ENCODE data around the gene ELN.

GRCh38 chr7:73986100-73986878 lies 41.7 kb upstream of the ELN start:
- PRO-cap = bidirectional peak, plus-strand start at chr7:73986537, minus-strand start at chr7:73986433
- RAMPAGE, long total RNA, 2 experiments = no peak in any of the 2 experiments

DNA sequence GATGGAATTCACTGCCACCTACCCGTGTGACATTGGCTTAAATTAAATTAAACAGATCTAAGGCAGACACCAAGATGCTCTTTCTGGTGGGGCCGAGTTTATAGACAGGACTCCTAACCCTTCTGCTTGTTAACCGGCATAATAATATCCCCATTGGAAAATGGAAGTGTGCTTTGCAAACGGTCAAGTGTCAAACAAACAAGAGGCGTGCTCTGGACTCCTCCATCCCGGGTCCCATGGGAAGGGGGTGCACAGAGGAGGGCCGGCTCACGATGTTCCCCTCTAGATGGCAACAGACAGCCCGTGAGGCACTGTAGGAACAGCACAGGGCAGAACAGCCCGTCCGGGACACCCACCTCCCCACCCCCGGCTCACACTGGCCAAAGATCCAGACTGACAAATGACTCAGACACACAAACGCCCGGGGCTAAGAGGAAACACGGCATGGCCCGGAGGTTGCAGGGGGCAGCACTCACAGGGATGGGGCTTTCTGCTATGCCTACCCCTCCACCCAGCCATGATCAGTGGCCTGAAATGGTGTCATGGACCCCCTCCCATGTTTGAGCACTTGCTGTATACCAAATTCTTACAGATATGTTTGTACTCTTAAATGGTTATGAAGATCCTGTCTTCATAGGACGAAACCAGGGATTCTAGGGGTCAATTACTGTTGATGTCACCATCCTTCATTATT lies 4.9 kb upstream of the ELN start:
- PRO-cap = no peak
- RAMPAGE, long total RNA, 2 experiments = no peak in any of the 2 experiments

DNA sequence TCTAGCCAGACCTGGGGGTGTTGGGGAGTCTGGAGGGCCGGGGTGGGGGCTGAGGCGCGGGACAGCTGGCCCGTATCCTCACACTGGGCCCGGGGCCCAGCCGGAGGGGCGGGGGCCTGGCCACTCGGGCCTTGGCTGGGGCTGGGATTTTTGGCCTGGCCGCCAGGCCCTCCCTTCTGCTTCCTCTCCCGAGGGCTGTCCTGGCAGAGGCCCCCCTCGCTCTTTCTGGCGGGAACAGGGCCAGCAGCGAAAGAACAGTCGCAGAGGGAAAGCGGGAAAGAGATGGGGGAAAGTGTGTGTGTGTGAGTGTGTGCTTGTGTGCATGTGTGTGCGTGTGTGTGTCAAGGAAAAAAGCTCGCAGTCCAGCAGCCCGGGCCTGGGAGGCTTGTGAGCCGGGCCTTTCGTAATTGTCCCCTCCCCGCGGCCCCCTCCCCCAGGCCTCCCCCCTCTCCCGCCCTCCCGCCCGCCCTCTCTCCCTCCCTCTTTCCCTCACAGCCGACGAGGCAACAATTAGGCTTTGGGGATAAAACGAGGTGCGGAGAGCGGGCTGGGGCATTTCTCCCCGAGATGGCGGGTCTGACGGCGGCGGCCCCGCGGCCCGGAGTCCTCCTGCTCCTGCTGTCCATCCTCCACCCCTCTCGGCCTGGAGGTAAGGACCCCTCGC lies at the start of gene ELN:
Gene ELN (plus strand): TSS at position 553 of the 664 bp plus-strand sequence.
- PRO-cap = unidirectional peak, minus-strand start at position 102 of the sequence; bidirectional peak, plus-strand start at position 556 of the sequence, minus-strand start at position 378 of the sequence
- RAMPAGE, long total RNA, 2 experiments = start-site peak on the plus strand in 1 of 2 experiments, centred at position 534 of the sequence, 23 reads per replicate

- PRO-cap = no peak
- RAMPAGE, long total RNA, 2 experiments = no peak in any of the 2 experiments
Observed at GRCh38 chr7:74031843-74032488, 4.0 kb downstream of the ELN start.

- PRO-cap = no peak
- RAMPAGE, long total RNA, 2 experiments = no peak in any of the 2 experiments
Observed at GRCh38 chr7:74192994-74193720, 16.6 kb upstream of the LAT2 start.

- PRO-cap = no peak
- RAMPAGE, long total RNA, 2 experiments = no peak in any of the 2 experiments
Observed at GRCh38 chr7:74210490-74210892, 685 bp downstream of the LAT2 start.

DNA sequence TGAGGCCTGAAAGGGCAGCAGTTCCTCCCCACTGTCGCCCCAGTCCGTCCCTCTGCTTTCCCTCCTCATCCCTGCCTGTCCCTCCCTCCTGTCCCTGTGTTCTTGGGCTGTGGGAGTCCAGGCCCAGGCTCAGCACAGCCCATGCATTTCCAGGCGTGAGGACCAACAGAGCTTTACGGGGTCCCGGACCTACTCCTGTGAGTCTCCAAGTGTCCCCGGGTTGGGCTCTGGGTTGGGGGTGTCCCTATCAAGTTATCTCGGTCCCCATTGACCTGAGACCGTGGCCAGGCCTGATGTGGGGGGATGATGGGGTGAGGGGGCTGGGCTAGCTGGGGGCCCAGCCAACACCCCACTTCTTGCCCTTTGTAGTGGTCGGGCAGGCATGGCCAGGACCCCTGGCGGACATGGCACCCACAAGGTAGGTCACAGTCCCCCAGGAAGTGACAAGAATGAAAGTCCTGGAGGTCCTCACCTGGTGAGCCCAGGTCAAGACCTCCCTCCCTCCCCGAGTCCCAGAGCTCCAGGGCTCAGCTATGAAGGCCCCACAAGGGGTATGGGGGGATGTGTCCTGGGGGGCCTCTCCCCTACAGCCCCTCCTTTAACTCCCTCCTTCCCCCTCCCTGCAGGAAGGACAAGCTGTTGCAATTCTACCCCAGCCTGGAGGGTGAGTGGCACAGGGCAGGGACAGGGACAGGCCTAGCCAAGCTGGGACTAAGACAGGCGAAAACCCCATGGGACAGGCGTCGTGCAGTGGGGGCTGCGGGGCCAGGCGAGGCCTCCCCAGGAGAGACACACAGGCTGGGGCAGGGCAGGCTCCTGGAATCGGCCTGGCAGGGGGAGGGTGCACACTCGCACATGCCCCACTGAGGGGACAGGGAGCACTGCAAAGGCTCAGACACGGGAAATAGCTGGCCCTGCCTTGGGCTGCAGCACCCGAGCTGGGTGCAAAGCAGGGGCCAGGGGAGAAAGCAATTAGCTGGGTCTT lies 10.1 kb downstream of the LAT2 start:
- PRO-cap = no peak
- RAMPAGE, long total RNA, 2 experiments = no peak in any of the 2 experiments

DNA sequence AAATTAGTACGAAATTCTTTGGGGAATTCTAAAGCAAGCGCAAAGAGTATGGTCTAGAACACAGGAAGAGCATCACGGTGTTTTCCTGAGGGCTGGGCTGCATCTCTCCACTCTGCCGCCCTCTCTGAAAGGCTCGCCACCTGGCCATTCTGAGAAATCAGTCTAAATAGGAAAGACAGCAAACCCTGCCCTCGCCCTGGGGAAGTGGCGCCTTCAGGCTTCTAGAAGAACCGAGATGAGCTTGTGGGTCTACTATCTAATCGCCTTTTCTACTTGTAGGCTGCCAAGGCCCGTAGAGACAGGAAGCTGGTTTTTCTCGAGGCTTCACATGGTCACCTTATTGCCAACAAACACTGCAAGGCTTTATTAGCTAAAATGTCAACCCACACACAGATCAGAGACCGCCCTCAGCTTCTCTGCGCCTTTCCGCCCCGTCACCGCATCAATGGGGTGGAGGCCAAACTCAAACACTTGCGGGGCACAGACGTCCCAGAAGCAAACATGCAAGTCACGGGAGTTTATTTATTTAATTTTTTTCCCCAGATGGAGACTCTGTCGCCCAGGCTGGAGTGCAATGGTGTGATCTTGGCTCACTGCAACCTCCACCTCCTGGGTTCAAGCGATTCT lies 21.5 kb downstream of the LAT2 start:
- PRO-cap = no peak
- RAMPAGE, long total RNA, 2 experiments = no peak in any of the 2 experiments

- PRO-cap = no peak
- RAMPAGE, long total RNA, 2 experiments = no peak in any of the 2 experiments
Observed at GRCh38 chr7:74284930-74285244, 4.3 kb upstream of the CLIP2 start.

- PRO-cap = no peak
- RAMPAGE, long total RNA, 2 experiments = no peak in any of the 2 experiments
Observed at GRCh38 chr7:74403727-74404863, 49.6 kb upstream of the GTF2IRD1 start.

DNA sequence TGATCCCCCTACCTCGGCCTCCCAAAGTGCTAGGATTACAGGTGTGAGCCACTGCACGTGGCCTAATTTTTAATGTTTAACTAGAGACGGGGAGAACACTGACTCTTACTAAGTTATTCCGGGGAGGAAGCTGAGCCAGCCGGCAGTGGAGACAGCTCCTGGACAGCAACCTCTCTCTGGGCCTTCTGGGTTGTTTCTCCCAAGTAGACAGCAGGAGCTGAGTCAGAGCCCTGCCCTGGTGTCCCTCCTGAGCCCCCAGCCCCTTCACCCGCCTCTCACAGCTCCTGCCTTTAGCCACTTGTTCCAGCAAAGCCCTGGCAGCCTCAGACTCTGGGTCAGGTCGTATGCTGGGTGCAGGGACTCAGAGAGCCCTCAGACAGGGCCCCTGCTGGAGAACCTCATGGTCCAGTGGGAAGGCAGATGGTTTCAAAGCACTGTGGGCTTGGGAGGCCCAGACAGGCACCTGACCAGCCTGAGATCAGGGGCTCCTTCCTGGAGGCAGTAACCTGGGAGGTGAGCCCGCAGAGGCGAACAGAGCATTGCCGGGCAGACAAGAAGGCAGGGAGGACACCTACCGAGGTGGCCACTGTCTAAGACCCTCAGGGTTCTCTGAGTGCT lies 18.5 kb upstream of the GTF2IRD1 start:
- PRO-cap = no peak
- RAMPAGE, long total RNA, 2 experiments = no peak in any of the 2 experiments

- PRO-cap = no peak
- RAMPAGE, long total RNA, 2 experiments = no peak in any of the 2 experiments
Observed at GRCh38 chr7:74452421-74452915, 1.2 kb upstream of the GTF2IRD1 start.

DNA sequence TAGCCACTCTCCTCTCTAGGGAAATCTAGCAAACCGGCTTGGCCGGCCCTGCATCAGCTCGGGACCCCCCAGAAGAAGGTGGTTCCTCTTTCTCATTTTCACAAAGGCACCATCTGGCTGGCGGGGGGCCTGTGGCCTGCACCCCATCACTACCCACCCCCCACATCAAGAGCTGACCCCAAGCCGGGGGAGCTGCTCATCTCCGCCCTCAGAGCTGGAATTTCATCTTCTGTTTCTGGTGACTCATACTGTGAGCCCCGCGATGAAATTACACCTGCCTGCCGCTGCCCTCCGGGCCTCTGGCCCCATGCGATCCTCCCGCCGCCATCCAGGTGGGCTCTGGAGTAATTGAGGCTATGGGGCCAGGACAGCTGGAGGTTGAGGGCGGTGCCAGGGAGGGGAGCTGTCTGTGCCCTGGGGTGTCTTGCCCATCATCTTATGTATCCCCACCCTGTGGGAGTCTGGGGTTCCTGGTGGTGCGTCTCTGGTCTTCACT lies 8.9 kb downstream of the GTF2IRD1 start:
- PRO-cap = no peak
- RAMPAGE, long total RNA, 2 experiments = no peak in any of the 2 experiments

GRCh38 chr7:74472695-74473165 lies 19.0 kb downstream of the GTF2IRD1 start:
- PRO-cap = no peak
- RAMPAGE, long total RNA, 2 experiments = no peak in any of the 2 experiments

DNA sequence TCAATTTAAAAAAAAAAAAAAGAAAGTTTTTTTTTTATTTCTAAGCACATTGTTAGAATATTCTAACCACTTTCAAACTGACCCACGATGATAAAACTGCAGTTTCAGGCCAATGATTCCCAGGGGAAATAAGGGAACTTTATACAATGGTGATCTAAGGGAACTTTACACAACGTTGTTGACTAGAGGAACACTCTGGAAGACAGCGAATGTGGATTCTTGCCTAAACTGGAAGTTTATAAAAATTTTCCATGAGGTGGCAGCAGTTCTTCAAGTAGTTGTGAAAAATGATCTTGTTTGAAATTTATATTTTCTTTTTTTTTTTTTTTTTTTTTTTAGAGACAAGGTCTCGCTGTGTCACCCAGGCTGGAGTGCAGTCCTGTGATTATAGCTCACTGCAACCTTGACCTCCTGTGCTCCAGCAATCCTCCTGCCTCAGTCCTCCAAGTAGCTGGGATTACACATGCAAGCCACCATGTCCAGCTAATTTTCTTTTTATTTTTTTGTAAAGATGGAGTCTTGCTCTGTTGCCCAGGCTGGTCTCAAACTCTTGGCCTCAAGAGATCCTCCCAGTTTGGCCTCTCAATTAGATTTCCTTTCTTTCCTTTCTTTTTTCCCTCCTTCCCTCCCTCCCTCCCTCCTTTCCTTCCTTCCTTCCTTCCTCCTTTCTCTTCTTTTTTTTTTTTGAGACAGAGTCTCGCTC lies 32.0 kb upstream of the GTF2I start:
- PRO-cap = no peak
- RAMPAGE, long total RNA, 2 experiments = no peak in any of the 2 experiments

- PRO-cap = no peak
- RAMPAGE, long total RNA, 2 experiments = no peak in any of the 2 experiments
Observed at GRCh38 chr7:74655650-74655989, 1.9 kb upstream of the GTF2I start.

DNA sequence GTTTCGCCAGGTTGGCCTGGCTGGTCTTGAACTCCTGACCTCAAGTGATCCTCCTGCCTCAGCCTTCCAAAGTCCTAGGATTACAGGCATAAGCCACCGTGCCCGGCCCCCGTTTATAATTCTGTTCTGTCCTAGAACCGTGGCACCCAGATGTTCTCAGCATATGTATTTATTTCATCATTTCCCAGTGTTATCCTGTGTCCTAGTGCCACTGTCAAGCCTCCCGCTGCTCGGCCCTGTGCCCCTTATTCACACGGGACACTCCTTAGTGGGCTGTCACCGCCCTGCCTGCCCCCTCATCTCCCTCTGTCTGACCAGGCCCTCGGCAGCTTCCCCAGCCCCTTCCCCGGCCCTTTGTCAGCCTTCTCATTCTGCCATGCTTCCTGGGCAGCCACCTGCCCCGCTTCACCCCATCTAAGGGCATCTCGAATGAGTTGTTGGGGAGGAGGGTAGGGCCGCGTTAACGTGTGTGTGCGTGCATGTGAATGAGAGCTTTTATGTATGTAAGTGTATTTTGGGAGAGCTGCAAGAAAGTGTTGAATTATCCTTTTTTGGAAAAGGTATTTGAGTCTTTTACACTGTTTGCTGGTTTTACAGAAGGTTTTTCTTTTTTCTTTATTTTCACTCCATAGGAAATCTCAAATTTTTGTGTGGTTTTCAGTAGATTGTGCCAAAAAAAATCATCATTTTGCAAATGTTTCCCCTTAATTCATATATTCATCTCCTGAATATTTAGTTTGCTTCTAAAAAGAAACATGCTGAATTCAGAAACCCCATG lies 49.7 kb downstream of the GTF2I start:
- PRO-cap = no peak
- RAMPAGE, long total RNA, 2 experiments = no peak in any of the 2 experiments

DNA sequence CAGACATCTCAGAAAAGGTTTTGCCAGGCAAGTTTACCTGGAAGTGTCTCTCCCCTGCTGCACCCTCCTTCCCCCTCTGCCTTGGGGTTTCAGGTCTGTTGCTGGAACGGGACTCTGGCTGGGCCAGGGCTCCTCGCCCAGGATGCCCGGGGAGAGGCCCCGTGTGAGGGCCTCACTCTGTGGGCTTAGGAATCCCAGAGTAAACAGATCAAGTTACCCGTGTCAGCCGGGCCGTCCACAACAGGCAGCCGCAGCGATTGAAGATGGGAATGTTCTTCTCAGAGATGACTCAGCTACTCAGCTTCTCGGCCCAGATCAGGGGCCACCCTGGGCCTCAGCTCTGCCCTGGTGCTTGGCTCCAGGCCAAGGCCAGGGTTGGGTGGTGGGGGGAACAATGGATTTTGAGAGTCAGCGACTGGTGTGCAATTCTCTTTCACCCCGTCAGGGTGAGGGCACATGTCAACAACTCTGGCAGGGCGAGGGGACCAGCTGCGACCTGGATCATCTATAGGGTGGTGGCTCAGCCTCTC lies 29.4 kb downstream of the CASTOR2 start:
- PRO-cap = no peak
- RAMPAGE, long total RNA, 2 experiments = no peak in any of the 2 experiments

DNA sequence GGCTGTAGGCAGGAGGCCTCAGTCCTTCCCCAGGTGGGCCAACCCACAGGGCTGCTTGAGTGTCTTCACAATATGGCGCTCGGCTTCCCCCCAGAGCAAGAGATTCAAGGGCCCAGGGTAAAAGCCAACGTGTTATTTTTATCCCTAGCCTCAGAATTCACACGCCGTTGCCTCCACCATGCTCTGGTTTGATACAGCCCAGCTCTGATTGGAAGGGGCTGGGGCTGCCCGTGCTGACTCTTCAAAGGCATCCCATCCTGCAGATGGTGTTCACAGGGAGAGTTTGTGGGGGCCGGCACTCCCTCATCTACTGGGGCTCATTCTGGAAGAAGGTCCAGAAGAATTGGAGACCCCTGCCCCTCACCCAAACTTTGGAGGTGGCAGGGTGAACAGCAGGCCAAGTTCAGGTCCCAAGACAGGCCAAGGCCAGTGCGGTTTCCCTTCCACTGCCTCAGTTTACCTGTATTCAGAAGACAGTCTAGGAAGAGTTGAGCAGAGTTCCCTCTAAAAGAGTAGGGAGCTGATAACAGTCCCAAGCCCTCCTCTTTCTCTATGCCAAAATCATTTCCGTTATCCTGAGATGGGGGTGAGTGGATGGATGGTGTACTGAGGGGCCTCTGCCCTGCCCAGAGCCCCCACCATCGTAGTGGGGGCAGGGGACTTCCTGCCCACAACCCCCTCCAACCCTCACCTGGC lies 42.9 kb downstream of the RCC1L start:
- PRO-cap = no peak
- RAMPAGE, long total RNA, 2 experiments = no peak in any of the 2 experiments

DNA sequence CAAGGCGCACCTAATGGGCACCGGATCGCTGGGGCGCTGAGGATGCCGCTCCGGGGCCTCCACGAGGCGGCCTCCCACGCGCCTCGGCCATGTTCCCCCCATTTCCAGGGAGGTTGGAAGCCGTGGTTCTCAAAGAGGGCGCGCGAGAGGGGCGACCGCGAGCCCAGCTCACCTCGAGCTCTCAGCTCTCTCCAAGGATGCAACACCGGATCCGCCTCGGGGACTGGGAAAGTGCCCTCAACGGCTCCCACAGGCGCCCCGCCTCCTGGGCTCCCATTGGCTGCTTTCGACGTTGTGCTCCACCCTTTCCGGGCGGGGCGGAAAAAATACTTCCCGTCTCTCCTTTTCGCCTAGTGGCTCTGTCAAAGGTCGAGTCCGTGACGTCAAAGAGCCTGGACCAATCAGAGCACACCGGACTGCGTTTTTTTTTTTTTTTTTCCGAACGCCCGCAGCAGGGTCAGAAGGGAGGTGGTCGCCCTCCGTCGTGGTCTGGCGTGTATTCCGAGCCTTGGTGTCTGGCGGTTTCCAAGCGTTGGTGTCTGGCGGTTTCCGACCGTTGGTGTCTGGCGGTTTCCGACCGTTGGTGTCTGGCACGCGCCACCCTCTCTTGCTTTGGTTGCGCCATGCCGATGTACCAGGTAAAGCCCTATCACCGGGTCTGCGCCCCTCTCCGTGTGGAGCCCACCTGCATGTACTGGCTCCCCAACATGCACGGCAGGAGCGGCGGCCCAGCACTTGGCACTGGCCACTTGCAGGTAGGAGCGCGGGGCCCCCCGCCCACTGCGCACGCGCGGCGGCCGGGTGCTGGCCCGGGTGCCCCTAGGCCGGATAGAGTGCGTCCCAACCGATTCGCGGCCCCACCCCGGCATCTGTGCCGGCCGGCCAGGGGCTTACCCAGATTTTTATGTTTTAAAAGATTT lies 23.9 kb downstream of the SPDYE15 start:
- PRO-cap = no peak
- RAMPAGE, long total RNA, 2 experiments = start-site peak on the minus strand in 1 of 2 experiments, centred at position 236 of the sequence, 10 reads per replicate